Smooth muscle cell (in vitro differentiated cells): ENCODE measurements around a stretch of chr12.

DNA sequence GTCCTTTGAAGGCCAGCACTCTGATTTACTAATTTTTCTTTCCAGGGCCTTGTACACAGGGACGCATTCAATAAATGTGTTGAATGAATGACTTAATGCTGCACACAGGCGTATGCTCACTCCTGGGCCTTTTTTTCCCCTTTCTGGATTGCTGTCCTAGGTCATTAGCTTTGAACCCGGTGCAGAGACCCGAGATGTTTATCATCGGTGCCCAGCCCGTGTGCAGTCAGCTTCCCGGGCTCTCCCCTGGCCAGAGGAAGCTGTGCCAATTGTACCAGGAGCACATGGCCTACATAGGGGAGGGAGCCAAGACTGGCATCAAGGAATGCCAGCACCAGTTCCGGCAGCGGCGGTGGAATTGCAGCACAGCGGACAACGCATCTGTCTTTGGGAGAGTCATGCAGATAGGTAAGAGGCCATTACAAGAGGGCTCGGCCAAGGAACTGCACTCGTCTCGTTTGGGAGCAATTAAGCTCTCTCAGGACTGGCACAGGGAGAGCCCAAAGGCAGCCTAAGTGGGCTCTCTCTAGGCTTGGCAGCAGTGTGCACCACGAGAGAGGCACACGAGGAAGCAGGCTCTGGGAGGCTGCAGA, 3.6 kb downstream of the WNT5B start:
- RAMPAGE, long total RNA = no peak

DNA sequence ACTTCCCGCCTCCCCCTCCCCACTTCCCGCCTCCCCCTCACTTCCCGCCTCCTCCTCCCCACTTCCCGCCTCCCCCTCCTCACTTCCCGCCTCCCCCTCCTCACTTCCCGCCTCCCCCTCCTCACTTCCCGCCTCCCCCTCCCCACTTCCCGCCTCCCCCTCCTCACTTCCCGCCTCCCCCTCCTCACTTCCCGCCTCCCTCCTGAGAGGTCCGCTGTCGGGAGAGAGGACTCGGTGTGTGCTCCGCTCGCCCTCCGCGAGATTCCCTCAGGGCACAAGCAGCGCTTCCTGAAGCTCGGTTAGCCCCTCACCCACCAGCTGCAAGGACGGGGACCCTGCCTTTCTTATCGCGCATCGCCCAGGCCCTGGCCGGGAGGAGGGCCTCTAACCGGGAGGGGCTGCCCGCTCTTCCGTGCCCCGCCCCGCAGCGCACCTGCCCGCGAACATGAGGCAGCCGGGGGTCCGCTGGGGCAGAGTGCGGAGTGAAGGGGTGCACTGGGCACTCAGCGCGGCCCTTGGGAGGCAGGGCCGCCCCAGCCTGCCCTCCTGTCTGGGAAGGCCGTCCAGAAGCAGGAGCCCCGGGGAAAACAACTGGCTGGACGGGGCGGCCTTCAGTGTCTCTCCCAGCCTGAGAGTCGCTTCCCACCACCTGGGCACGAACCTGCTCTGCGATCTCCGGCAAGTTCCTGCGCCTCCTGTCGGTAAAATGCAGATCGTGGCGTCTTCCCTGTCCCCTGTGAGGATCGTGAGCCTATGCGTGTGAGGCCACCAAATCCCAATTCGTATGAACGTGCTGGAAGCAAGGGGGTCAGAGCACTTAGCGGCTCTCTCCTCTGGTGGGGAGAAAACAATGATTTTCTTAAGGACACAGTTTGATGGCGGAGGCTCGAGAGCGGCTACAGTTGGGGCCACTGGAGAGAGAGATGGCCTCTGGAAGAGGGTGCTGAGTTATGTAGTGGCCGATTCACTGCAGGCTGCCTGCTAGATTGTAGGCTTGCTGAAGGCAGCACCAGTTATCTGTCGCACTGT, 28.0 kb upstream of the ADIPOR2 start:
- RAMPAGE, long total RNA = no peak

- RAMPAGE, long total RNA = no peak
Measured at GRCh38 chr12:1668176-1668375, 22.8 kb upstream of the ADIPOR2 start.

- RAMPAGE, long total RNA = no peak
Measured at GRCh38 chr12:1681545-1681825, 9.4 kb upstream of the ADIPOR2 start.

DNA sequence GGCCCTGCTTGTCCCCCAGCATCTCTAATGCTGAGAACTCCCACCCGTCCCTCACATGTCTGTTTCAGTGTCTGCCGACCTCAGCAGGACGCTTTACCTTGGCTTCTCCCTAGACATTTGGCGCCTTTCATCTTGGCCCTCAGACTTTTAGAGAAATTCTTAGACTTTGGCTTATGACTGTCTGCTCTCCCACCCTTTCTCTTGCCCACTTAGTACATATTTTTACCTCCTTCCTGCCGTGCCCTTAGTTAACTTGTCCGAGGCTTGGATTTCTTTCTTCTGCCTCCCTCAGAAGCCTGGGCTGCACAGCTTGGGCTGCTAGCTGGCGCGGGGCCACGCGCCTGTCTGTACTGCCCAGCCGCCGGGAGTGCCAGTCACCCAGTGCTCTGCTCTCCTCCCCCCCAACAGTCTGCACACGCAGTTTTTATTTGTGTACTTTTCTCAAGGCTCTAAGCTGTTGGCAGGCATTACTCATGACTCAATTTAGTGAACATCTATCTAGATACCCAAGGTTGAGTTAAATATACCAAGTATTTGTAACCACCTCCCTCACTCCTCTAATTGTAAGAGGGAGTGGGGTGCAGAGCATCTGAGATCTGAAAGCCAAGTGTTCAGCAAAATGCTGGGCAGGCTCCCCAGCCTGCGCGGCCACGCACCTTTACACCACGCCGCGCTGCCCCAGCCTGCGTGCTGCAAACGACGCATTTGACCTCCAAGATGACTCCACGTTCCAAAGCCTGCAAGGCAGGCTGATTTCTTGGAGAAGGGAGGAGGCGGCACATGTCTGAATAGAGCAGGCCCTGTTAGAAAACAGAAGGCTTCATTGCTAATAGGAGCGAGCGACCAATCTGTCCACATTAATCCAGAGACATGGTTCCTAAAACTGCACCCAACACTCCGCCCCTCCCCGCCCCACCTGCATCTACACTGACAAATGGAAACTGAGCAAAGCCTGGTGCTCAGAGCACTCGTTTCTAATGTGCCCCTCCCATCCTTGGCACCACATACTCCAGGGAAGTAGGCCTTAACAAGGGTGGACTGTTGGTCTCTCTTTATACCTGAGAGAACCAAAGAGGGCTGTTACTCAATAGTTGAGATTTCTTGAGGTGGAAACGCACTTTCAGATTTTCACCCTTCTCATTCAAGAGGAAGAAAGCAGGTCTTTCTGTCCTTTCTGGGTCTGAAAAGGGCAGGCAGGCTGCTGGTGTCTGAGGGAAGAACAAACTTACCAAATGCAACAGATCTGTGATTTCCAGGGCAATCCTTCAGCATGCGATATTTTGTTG, 18.2 kb upstream of the CACNA2D4 start:
- RAMPAGE, long total RNA = no peak

DNA sequence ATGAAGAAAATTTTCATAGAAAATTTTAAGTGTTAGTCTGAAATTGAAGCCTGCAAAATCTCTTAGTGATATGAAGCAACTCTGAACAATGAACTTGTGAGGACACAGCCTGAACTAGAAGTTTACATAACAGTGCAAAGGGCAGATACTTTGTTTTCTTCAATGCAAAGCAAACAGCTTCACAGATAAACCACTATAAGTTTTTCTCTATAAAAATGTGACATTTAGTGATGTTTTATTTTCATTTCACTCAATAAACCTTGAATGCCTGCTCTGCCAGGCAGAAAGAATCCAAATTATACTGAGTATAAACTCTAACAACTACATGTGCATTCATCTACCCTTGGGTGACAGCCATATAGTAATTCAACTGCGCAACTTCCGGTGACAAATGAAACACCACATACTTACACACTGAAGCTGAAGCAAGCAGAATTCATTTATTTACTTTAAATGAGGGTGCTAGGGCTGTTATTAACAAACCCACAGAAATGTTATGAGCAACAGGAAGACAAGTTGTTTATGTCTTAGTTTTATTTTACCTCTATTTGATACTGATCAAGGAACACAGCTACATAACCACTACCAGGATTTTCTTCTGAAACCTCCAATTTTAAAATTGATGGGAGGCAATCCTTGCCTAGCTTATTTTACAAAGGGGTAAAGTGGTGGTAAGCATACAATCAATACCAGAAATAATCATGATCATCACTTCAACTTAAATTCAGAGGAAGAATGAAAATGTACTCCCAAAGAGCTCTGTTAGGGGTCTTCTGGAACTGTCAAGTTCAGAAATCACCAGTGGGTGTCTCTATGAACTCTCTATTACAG, 10.2 kb downstream of the DCP1B start:
- RAMPAGE, long total RNA = no peak

GRCh38 chr12:2238241-2238715, 185.5 kb downstream of the CACNA1C start:
- RAMPAGE, long total RNA = no peak

DNA sequence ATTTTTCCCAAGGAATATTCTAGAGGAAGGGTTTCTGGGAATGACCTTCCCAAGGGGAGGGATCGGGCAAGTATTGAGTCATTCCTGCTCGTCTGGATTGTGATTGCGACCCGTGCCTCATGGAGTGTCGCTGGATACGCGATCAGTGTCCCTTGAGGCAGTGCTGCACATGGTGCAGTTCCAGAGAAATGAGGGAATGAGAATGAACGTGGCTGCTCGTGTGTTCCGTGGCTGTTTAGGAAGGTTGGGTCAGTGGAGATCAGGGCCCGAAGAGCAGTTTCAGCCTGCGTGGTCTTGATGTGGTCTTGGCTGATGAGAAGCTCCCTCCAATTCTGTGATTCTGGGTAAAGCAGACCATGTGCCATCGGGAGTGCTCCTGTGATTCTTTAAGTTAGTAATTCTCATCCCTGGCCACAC, 234.4 kb downstream of the CACNA1C start:
- RAMPAGE, long total RNA = no peak

- RAMPAGE, long total RNA = no peak
Measured at GRCh38 chr12:2341303-2341748, 288.5 kb downstream of the CACNA1C start.

DNA sequence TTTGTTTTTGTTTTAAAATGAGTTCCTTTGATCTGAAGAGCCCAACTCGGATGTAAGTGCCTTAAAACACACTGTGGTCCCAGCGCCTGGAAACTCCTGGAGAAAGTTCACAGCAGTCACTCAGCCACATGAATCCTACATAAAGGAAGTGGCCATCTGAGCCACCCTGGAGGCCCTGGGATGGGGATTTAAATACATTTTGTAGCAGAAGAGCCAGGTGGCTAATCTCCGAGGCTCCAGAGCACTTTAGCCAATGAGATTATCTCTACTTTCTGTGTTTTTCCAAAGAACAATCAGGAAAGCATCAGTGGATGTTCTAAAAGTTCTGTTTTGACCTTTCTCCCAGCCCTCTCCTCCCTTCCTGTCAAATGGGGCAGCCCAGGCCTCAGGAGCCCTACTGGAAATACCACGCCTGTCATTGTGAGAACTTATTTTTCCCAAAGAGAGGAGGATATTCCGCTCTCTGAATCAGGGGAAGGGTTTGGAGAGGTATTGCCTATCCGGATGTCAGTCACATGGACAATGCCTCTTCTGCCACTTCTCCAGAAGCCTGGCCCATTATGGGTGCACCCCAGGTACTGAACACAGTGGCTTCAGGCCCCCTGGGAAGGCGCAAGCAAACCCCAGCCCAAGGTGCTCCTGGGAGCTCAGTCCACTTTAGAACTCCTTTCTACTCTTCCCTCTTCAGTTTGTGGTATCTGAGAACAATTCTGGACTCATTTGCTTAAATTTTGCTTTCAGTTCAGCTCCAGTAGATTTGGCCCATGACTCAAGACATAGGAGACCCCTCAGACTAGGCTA, 336.7 kb upstream of the FKBP4 start:
- RAMPAGE, long total RNA = no peak

- RAMPAGE, long total RNA = no peak
Measured at GRCh38 chr12:2793723-2794401, 908 bp upstream of the FKBP4 start.

GRCh38 chr12:2842794-2843439, 8.1 kb upstream of the NRIP2 start:
- RAMPAGE, long total RNA = no peak

GRCh38 chr12:2845158-2845808, 10.4 kb upstream of the NRIP2 start:
- RAMPAGE, long total RNA = no peak

DNA sequence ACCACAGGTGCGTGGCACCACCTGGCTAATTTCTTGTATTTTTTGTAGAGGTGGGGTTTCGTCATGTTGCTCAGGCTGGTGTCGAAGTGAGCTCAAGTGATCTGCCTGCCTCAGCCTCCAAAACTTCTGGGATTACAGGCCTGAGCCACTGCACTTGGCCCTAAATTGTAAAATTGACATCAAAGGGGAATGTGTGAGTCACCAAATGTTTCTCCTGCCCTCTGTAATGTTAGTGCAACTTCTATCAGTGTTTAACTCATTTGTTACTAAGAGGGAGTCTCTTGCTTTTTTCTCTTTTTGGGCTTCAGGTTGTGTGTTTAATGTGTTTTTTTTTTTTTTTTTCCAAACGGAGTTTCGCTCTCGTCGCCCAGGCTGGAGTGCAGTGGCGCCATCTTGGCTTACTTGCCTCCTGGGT, 2.3 kb downstream of the TULP3 start:
- RAMPAGE, long total RNA = no peak

DNA sequence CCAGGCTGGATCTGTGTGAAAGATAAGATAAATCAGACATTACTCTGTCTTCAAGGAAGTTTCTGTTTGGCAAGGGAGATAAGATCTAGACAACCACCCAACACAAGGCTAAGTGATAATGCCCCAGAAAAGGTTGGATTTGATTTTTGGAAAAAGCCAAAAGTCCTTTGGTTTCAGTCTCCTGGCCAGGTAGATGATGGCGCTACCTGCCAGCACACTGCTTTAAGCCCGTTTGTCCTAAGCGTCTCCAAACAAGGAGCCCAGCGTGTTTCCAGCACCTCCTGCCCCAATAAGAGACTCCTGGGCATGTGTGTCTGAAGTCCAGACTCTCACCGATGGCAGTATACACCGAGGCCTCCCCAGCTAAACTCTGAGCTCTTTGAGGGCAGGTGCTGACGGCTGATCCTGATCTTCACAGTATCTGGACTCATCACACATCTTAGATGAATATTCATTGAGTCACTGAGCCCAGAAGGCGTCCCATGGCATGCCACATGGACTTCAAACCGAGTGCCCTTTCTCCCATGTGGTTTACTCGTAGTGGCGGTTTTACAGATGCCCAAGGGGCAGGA, 896 bp upstream of the TEAD4 start:
- RAMPAGE, long total RNA = no peak

DNA sequence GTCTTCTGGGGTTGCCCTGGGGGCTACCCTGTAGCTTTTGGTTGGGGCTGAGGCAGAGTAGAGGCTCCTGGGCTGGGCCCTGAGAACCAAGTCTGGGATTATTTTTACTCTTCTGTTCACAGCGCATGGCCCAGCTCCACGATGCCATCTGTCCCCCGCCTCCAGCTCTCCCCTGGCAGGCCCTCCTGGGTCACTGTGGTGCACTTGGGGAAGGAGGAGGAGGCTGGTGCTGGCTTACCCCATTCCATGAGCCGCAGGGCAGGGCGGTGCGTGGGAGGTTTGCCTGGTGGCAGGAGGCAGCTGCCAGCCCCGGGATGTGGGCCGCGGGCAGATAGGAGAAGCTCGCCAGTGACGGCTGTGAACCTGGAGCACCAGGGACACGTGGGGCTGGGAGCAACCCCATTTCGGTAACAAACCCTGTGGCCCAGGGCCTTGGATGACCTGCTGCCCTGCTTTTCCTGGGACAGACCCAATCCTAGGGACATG, 23.2 kb downstream of the TEAD4 start:
- RAMPAGE, long total RNA = no peak

- RAMPAGE, long total RNA = no peak
Measured at GRCh38 chr12:3032648-3033192, 44.5 kb upstream of the TSPAN9 start.

DNA sequence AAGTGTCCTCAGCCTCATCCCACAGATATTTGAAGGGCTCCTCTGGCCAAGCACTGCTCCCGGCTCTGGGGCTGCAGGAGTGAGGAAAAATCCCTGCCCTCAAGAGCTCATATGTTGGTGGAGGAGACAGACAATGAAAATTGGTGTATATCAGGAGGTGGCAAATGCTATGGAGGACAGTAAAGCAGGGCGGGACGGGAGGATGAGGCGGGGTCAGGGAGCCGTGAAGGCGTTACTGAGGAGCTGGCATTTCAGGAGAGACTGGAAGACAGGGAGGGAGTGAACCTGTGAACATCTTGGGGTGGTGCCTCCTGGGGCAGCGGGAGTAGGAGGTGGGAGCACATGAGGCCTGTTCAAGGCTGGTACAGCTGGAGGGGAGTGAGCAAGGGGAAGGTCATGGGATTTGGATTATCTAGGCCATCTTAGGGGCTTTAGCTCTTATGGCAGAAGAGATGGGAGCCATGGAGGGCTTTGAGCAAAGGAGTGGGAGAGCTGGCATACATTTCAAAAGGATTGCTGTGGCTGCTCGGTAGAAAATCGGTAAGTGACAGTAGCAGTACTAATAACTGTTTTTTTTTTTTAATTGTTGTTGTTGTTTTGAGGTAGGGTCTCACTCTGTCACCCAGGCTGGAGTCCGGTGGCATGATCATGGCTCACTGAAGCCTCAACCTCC, 26.7 kb downstream of the TSPAN9 start:
- RAMPAGE, long total RNA = no peak

- RAMPAGE, long total RNA = no peak
Measured at GRCh38 chr12:3144872-3145525, 67.8 kb downstream of the TSPAN9 start.

- RAMPAGE, long total RNA = no peak
Measured at GRCh38 chr12:3199448-3199882, 122.3 kb downstream of the TSPAN9 start.